Calu3 (cell line): Measurements from ENCODE around the genes RGL3, ZNF69, ZNF700, ZNF443 and ZNF791.

DNA sequence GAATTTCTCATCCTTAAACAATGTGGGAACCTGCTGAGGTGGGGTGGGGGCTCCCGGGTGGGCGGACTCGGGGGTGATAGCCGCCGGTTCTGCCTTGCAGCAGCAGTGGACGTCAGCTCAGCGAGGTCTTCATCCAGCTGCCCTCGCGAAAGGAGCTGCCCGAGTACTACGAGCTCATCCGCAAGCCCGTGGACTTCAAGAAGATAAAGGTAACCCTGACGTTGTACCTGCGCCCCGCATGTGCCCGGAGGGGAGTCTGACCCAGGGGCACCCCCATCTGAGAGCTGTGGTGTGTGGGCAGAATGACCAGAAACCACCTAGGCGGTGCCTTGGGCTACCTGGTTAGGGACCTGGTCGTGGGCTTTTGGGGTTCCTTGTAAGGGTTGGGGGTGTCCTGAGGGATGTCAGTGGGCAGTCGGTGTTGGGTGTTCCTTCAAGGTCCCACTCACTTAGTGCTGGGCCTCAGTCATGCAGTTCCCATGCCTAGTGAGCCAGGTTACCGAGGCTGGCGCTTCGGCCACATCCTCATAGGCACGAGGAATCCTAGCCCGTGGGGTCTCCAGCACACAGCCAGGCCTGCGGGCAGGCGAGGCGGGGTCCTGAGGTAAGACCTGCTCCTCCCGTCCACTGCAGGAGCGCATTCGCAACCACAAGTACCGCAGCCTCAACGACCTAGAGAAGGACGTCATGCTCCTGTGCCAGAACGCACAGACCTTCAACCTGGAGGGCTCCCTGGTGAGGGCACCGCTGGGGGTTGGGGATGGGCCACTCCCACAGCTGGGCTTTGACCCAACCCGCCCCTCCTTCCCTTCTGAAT lies 30.9 kb upstream of the LDLR start:
- PRO-cap, result no peak

DNA sequence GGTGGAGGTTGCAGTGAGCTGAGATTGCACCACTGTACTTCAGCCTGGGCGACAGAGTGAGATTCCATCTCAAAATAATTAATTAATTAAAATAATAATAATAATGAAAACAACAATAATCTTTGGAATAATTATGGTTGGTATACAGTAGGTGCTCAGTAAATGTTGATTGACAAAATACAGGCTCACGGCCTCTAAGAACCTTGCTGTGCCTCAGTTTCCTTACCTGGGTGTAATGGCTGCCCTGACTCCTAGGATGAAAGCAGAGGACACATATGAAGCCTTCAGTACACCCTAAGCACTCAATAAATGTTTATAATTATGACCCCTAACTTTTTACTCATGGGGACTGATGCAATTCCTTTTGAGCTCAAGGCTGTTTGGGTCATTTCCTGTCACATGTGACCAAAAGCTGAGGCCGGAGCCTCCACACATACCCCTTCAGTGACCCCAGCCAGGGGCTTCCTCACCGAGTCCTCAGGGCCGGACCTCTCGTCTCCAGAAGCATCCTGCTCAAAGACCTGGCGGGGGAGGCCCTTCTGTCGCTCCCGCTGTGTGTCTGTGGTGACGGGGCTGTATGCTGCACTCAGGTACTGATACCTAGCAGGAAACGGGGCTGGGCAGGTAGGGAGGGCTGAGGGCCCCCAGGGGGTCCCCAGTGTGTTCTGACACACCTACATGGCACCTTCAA lies 10.5 kb downstream of the DOCK6 start:
- PRO-cap, result no peak

DNA sequence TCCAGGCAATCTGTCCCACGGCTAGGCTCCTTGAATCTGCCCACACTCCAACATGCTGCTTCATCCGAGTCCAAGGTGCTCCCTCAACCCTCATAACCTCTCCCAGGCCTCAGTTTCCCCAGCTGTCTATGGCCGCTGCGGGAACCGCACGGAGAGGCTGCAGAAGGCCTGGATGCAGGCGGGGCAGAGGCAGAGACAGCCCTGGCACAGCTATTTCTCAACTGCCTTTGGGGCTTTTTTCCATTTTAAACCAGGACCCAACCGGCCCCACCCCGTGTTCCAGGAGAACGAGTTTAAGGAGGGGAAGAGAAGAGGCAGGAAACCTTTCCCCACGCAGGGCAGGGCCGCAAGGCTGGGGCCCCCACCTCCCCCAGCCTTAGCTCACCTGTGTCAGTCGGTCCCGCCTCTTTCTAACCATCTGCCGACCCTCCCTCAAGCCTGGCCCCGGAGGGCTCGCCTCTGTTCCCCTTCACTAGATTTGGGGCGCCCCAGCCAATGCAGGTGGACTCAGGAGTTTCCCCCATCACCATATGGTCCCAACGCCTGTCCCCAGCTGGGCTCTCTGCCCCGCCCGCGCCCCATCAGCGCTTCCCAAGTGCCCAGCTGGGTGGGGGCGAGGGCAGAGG lies 571 bp downstream of the RAB3D start:
- PRO-cap, result no peak

GRCh38 chr19:11344277-11344958 lies 1.6 kb downstream of the TMEM205 start:
- PRO-cap, result no peak

GRCh38 chr19:11380659-11381543 lies 3.2 kb downstream of the EPOR start:
- PRO-cap, result bidirectional peak, plus-strand start at chr19:11381423, minus-strand start at chr19:11381223

GRCh38 chr19:11381544-11382337 lies 2.4 kb downstream of the EPOR start:
- PRO-cap, result bidirectional peak, plus-strand start at chr19:11381756, minus-strand start at chr19:11381747; unidirectional peak, minus-strand start at chr19:11382258

DNA sequence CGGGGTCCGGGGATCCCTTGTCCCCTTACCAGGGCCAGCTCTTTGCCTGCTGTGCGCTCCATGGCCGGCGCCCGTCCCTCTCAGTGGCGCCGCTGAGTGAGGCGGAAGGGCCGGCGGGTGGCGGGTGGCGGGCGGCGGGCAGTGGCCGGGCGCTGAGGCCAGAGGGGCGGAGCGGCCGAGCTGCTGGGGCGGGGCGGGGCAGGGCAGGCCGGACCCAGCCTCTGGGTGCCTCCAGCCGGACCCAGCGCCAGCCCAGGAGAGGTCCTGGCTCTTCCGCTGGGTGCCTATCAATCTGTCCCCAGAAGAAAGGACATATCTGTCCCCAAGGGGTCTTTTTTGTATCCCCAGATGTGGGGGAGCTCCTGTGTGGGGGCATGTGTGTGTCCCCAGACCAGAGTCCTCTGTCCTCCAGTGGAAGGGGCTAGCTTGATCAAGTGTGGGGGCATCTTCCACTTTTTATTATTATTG lies at the start of gene RGL3:
Gene RGL3, minus strand, starts transcription at position 98 of the 468 bp plus-strand sequence.
- PRO-cap, result unidirectional peak, minus-strand start at position 98 of the sequence; unidirectional peak, minus-strand start at position 143 of the sequence

DNA sequence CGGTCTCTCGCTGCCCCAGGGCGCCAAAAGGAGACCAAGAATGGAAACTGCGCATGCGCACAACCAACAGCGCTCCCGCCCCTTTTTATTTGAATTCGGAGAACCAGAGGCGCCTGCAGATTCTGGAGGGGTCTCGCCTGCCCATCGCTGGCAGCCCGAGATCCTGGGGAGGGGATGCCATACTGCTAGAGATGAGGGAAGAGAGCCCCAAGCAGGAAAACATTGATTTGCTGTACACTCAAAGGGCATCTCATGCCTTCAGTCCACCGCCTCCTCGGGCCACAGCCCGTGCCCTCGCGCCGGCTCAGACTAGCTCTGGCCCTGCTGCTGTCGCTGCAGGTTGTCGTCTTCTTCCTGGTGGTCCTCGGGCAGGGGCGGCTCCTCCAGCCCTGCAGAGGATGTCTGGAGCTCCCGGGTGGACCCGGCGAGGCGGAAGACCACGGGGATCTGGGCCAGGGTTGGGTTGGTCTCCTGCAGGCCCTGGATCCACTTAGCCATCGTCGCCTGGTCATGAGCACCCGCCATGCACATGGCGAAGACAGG lies 307 bp upstream of the ZNF653 start:
- PRO-cap, result bidirectional peak, plus-strand start at position 89 of the sequence, minus-strand start outside the sequence

- PRO-cap, result no peak
Measured at GRCh38 chr19:11568098-11568863, 9.2 kb downstream of the ACP5 start.

DNA sequence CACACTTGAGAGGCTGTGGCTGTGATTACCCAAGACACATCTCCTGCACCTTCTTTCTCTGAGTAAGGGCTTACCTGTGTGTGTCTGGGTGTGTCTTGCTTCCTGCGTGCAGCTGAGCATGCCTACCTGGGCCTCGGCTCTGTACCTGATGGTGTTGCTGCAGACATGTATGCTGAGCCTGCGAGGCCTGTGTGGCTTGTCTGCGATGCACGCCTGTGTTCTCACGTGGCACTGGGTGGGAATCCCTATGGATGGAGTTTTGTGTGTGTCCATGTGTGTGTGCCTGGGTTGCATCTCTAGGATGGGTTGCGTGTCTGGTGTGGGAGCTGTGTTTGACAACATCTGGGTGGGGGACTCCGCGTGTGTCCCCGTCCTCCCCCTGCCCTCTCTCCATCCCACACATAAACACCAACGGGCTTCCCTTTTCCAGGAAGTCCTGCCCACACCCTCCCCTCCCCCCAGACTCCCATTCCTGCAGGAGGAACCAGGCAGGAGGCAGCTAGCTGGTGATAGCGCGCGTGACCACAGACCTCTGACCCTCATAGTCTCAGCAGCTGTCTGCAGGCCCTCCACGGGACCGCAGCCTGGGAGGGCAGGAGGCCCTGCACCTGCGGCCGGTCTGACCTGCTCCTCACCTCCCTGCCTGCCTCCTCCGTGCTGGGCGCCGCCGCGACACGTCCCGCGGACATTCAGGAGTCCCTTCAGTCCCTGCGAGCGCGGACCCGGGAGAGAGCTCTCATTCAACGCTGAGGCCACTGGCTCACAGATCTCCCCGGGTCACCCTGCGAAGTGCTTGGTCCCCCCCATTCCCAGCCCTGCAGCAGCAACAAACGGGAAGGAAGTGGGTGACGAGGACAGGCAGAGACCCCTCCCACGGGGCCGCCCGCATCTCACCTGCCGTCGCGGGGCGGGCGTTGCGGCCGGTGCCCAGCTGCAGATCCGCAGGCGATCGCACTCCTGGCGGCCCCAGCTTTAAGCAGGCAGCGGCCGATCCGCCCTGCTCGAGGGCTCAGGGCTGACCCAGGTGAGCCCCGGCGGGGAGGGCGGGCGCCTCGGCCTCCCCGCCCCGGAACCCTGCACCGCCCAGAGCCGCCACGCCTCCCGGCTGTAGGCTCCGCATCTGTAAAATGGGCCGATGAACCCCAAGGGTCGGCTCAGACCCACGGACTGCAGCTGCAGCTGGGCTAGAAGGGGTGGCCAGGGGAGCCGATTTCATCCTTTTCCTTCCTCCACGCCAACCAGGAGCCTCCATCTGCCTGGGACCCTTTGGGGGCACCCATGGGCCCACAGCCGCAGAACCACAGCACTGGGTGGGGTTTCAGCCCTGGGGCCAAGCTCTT lies 975 bp upstream of the ACP5 start:
- PRO-cap, result no peak

GRCh38 chr19:11673757-11674247 lies 64.9 kb downstream of the ZNF823 start:
- PRO-cap, result no peak

- PRO-cap, result unidirectional peak, plus-strand start at chr19:11694121
Measured at GRCh38 chr19:11693605-11694445, 44.9 kb downstream of the ZNF823 start.

GRCh38 chr19:11736624-11737173 lies 2.0 kb downstream of the ZNF823 start:
- PRO-cap, result no peak

DNA sequence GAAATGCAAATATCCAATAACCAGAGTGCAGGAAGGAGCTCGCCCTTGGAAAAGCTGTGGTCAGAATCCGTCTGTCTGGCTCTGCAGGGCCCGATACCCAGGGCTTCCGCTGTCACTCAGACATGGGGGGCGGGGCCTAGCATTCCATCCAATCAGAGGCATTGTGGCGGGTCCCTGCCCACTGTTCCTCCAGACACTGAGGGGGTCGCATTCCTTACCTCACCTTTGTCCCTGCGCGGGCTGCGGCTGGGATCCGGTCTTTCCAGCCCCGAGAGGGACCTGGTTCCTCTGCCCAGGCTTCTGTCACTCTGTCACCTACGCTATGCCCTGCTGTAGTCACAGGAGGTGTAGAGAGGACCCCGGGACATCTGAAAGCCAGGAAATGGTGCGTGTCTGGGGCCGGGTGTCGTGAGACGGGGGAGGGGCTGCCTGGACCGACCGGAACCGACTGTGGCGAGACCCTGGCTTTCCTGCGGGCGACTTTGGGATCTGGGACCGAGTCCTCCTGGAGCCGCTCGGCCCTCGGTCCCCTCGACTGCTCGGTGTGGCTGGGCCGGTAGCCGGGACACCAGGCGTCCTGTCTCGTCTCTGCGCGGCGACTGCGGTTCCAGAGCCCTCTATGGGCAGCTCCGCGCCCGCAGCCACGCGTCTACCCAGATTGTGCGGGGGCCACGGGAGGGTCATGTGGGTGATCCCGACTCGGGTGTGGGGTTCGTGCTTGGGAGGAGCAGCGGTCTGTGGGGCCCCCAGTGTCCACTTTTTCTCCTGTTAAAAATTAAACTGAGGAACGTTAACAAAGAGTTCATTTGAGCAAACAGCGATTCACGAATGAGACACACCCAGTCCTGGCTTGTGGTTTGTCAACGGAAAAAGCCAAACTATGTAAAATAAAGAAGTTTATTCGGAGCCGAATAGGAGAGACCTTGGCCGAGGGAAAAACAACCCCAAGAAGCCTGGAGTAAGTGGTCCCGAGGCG lies at the start of gene ZNF69:
Gene ZNF69, plus strand, starts transcription at position 181 of the 976 bp plus-strand sequence.
- PRO-cap, result bidirectional peak, plus-strand start at position 285 of the sequence, minus-strand start at position 73 of the sequence; bidirectional peak, plus-strand start at position 900 of the sequence, minus-strand start at position 601 of the sequence

DNA sequence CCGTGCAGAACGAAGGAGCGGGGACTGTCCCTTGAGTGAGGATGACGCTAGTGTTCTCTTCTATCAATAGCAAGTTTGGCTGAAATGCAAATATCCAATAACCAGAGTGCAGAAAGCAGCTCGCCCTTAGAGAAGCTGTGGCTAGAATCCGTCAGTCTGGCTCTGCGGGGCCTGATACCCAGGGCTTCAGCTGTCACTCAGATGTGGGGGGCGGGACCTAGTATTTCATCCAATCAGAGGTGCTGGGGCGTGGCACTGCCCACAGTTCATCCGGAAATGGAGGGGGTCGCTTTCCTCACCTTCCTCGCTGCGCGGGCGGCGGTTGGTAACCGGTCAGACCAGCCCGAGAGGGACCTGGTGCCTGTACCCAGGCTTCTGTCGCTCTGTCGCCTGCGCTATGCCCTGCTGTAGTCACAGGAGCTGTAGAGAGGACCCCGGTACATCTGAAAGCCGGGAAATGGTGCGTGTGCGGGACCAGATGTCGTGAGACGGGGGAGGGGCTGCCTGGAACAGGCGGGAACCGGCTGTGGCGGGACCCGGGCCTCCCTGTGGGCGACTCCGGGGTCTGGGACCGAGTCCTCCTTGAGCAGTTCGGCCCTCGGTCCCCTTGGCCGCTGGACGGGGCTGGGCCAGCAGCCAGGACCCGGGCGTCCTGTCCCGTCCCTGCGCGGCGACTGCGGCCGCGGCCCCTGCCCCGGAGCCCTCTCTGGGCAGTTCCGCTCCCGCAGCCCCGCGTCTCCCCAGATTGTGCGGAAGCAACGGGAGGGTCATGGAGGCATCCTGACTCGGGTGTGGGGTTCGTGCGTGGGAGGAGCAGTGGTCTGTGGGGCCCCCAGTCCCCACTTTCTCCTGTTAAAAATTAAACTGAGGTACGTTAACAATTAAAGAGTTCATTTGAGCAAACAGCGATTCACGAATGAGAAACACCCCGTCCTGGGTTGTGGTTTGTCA lies at the start of gene ZNF700:
Gene ZNF700, plus strand, starts transcription at position 294 of the 951 bp plus-strand sequence.
- PRO-cap, result bidirectional peak, plus-strand start at position 298 of the sequence, minus-strand start at position 166 of the sequence

GRCh38 chr19:12373627-12373874 lies 8.1 kb upstream of the ZNF442 start:
- PRO-cap, result no peak

- PRO-cap, result bidirectional peak, plus-strand start at chr19:12441009, minus-strand start at chr19:12440974
Measured at GRCh38 chr19:12440442-12441400, at the start of gene ZNF443. ZNF443 (minus strand) TSS chr19:12441021.

GRCh38 chr19:12610400-12611657 lies at the start of gene ZNF791:
ZNF791 (plus strand) TSS chr19:12610920.
- PRO-cap, result bidirectional peak, plus-strand start at chr19:12610936, minus-strand start at chr19:12610813; bidirectional peak, plus-strand start at chr19:12611533, minus-strand start at chr19:12611448

- PRO-cap, result no peak
Measured at GRCh38 chr19:12730012-12730406, 4.5 kb downstream of the TRIR start.

DNA sequence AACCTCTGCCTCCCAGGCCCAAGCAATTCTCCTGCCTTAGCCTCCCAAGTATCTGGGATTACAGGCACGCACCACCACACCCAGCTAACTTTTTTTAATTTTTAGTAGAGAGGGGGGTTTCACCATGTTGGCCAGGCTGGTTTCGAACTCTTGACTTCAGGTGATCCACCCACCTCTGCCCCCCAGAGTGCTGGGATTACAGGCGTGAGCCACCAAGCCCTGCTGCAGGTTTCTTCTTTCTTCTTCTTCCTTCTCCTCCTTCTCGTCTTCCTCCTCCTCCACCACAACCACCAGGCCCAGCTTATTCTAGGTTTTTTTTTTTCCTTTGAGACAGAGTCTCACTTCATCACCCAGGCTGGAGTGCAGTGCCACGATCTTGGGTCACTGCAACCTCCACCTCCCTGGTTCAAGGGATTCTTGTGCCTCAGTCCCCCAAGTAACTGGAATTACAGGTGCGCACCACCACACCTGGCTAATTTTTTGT lies 7.1 kb downstream of the BEST2 start:
- PRO-cap, result no peak